Glomerular endothelial cell (primary cell): ENCODE measurements around the genes NDUFAF4 and TSTD3.

- RAMPAGE, long total RNA = start-site peak on the minus strand at chr6:96897819-96897887, 705 and 36 reads in 2 replicates
These were observed at the start of gene NDUFAF4 for GRCh38 chr6:96897602-96898573. TSS of gene NDUFAF4 (minus strand) at chr6:96897891.

- RAMPAGE, long total RNA = no peak
These were observed 1.9 kb downstream of the KLHL32 start for GRCh38 chr6:96926368-96926984.

DNA sequence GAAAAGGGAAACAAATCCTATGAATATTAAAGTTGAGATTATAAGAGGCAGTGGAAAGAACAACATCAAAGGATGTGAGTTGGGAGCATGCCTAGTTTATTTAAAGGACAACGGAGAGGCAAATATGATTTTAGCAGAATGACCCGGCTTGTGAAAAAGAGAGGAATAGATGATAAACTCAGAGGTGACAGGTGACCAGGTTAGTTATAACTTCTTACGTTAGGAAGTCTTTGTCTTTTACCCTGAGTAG is 723.2 kb upstream of the POU3F2 start:
- RAMPAGE, long total RNA = no peak

GRCh38 chr6:98823816-98825135 is 10.1 kb upstream of the POU3F2 start:
- RAMPAGE, long total RNA = no peak

- RAMPAGE, long total RNA = no peak
These were observed 344 bp upstream of the FAXC start for GRCh38 chr6:99349717-99350318.

- RAMPAGE, long total RNA = no peak
These were observed 11.4 kb upstream of the COQ3 start for GRCh38 chr6:99405445-99405809.

DNA sequence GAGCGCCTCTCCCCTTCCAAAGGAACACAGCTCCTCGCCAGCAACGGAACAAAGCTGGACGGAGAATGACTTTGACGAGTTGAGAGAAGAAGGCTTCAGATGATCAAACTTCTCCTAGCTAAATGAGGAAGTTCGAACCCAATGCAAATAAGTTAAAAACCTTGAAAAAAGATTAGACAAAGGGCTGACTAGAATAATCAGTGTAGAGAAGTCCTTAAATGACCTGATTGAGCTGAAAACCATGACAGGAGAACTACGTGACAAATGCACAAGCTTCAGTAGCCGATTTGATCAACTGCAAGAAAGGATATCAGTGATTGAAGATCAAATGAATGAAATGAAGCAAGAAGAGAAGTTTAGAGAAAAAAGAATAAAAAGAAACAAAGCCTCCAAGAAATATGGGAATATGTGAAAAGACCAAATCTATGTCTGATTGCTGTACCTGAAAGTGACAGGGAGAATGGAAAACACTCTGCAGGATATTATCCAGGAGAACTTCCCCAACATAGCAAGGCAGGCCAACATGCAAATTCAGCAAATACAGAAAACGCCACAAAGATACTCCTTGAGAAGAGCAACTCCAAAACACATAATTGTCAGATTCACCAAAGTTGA is 23.1 kb upstream of the PNISR start:
- RAMPAGE, long total RNA = no peak

- RAMPAGE, long total RNA = no peak
These were observed at the start of gene TSTD3 for GRCh38 chr6:99520846-99521157. TSS of gene TSTD3 (plus strand) at chr6:99521049.

- RAMPAGE, long total RNA = no peak
These were observed 188.0 kb upstream of the MCHR2 start for GRCh38 chr6:100182044-100182483.

- RAMPAGE, long total RNA = no peak
These were observed 109.9 kb downstream of the SIM1 start for GRCh38 chr6:100354741-100355383.

GRCh38 chr6:100464175-100464645 is 511 bp downstream of the SIM1 start:
- RAMPAGE, long total RNA = no peak

- RAMPAGE, long total RNA = no peak
These were observed 2.2 kb upstream of the SIM1 start for GRCh38 chr6:100466926-100467342.

DNA sequence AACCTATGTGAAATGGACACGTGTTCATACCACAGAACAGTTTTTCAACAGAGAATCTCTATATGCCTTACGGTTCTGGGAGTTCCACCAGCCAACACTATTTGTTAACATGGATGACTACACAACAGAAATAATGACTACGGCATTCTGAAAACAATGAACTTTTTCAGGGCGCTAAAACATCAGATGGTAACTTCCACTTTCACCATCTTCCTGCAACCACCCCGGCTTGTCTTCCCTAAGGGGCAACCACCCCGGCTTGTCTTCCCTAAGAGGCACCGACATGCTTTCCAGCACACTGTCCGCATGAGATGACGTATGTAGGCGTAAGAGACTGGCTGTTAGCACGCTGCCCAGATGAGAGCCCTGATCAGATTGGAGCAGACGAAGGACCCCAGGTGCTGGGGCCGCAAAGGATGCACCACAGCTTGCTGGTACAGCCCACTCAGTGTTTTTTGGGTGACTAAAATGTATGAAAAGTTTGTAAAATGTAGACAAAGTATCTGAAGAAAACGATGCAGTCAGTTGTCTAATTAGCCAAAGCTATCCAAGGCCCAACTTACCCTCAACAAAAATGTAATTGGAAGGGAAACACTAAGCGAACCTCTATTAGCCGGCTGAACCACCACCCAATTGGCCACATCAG is 29.3 kb downstream of the ASCC3 start:
- RAMPAGE, long total RNA = no peak

- RAMPAGE, long total RNA = no peak
These were observed 836 bp upstream of the ASCC3 start for GRCh38 chr6:100881947-100882382.

GRCh38 chr6:101203178-101203512 is 190.4 kb upstream of the GRIK2 start:
- RAMPAGE, long total RNA = no peak

GRCh38 chr6:101970090-101970419 is 576.5 kb downstream of the GRIK2 start:
- RAMPAGE, long total RNA = no peak

- RAMPAGE, long total RNA = no peak
These were observed 588.3 kb downstream of the GRIK2 start for GRCh38 chr6:101981784-101982246.

- RAMPAGE, long total RNA = no peak
These were observed 579 bp downstream of the PREP start for GRCh38 chr6:105402084-105402922.

- RAMPAGE, long total RNA = no peak
These were observed 188.1 kb upstream of the PREP start for GRCh38 chr6:105590895-105591510.

DNA sequence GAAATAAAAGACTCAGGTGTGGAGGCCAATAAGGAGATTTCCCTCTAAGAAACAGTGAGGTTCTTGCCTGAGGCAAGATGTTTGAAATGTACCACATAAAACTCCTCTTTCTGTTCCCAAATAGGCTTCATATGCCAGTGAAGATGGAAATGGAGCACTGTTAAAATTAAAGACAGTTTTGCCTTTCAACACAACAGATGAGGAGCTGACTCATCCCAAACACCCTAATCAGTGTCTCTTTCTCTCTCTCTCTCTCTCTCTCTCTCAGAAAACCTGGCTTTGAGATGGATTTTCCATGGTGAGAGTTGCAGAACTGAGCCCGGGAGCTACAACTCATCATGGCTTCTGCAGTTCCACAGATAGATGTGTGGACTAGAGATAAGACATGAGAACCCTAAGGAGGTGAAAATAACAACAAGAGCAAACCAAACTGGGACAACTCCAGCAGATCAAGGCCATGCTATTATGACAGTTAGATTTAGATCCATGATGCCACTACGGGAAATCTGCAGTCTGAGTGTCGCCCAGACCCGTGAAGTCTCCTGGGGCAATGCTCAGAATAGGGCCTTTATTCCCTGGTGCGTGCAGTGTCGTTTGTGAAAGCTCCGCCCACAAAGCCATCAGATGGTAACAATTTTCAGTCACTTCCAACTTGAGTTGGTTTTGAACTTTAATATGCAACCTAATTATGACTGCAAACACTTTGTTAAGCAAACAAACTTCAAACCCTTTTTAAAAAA is 338.1 kb upstream of the PREP start:
- RAMPAGE, long total RNA = no peak